Smooth muscle cell (in vitro differentiated cells): ENCODE results near the genes TGFBR3, SETSIP and FNBP1L.

DNA sequence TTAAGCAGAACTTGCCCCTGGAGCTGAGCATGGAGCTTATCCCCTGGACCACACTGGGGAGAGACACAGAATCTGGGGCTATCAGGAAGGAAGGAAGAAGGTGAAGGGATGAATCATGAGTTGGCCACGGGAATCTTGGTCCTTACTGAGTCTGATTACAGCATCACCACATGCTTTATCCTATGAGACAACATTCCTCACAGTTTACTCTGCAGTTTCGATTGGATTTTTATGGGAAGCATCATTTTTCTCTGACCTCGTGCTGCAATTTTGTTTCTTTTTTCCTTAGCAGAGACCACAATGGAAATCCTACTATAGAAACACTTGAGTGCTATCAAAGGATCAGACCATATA, 81.9 kb downstream of the CDC7 start:
- RAMPAGE, long total RNA, result no peak

DNA sequence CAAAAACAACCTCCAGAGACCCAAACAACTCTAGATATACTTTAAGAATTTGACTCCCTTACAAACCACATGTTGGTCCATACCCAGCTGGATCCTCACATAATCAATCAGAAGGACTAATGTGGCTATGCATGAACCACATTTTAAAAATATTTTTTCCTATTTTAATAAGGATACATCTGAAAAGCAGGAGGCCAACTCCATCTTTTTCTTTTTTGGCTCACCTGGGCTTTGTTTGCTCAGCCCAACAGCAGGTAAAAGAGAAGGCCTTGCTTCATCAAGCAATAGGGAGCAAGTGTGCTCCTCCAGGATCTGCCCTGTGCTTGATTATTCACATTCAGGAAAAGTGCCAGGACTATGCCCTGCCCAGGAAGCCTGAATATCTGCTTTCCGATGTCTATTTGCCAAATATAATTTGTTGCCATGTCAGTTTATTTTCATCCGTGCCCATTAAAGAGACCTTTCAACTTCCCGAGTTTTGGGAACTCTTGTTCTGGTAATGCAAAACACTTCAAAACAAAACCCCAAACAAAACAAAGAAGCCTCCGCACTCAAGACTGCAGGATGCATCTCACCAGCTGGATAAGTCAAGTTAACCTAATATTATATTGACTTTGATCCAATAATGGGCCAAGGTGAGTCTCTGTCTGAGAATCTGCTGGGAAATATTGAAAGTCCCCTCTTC, 185.3 kb downstream of the CDC7 start:
- RAMPAGE, long total RNA, result no peak

GRCh38 chr1:91707586-91708291, 178.2 kb downstream of the TGFBR3 start:
- RAMPAGE, long total RNA, result no peak

DNA sequence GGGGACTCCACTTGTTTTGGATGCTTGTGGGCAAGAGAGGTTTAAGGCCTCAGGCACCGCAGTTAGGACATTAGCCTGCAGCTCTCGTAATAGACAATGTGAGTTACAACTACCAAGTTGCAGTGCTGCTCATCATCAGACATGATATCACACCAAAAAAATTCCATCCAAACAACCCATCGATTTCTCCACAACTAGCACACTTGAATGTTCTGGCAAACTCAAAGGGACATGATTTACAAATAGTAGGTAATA, 128.2 kb downstream of the TGFBR3 start:
- RAMPAGE, long total RNA, result no peak

DNA sequence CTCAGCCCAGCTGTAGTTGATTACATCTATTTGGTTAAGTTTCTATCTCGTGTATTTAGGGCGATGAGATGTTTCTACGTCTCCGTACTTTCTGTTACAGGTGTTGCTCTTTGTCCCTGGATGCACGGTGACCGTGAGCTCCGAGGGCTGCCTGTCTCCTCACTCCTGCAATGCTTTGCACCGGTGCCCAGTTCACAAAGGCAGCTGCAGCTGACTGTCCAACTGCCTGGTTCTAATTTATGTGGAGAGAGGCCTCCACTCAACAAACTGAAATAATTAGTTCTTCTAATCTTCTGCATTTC, 108.3 kb downstream of the TGFBR3 start:
- RAMPAGE, long total RNA, result no peak

GRCh38 chr1:91792039-91792443, 93.9 kb downstream of the TGFBR3 start:
- RAMPAGE, long total RNA, result no peak

DNA sequence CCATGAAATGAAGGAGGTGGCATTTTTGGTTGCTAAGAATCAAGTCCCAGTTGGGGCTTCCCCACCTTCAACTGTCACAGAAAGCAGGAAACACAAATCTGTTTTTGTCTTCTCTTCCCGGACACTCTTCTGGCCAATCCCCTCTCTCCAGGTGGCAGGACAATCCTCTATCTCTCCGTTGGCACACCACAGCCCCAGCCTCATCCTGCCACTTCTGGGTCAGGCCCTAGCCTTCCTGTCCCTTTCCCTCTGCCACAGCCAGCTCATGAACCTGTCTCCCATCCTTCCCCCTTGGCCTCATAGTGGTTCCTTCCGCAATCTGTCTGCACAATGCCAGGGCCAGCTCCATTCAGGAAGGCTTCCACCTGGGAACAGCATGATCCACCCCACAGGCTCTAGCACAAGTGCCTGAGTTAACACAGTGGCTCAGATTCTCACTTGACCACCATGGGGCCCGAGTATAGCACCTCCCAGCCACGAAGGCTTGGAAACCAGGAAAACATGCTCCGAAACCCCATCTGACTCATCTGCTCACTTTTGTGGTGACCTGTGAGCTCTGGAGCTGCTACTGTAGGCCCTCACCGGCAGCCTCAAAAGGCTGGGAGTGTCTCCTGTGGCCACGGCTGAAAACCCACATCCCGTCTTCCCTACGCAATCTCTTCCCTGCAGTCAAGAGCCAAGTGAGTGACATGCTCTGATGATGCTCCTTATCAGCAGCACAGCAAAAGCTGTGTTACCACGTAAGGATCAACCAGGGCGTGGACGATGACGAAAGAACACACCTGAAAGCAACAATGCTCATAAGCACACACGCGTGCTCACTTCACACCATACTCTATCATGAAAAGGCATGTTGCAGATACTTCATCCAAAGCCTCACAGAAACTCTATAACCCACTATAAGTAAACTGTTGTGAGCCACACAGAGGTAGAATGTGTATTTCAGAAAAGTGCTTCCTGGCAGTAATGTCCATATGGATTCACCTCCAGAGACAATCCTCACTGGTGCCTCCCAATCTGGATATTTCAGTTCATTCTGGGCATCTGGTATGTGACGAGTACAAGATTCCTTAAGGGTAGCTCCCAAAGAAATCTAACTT, 81.4 kb downstream of the TGFBR3 start:
- RAMPAGE, long total RNA, result no peak

GRCh38 chr1:91845850-91846305, 40.1 kb downstream of the TGFBR3 start:
- RAMPAGE, long total RNA, result no peak

DNA sequence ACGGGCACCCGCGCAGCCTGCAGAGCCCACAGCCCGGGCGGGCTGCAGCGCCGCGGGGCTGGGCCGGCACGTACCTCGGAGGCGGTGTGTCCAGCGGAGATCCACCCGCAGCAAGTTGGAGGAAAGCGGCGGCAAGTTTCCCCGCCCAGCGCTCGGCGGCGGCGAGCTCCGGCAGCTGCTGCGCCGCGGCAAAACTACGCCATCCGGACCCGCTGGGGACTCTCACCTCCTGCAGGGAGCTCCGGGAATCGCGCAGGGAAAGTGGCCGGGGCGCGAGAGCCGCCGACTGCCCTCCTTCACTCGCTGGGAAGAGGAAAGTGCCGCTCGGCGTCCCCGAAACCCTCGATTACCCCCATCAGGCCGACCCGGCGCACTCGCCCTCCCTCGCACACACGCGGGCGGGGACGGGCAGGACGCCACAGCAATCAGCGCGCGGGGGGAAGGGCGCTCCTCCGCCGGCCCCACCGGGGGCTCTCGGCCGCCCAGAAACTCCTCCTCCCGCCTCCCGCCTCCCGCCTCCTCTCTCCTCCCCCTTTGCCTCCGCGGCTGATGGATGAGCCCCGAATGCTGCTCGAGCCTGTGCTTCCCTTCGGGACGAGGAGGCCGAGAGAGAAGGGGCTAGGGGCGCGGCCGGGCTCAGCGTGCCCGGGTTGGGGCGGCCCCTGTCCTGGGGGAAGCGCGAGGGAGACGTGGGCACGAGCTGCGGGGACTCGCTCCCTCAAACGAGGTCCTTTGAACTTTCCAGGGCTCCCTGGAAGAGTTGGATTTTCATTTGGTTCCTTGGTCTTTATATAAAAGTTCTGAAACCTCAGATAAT, at the start of gene TGFBR3:
Gene TGFBR3, minus strand, starts transcription at position 348 of the 817 bp plus-strand sequence.
- RAMPAGE, long total RNA, result start-site peak on the minus strand centred at position 339 of the sequence, 144 bp wide, 169 and 250 reads in 2 replicates

DNA sequence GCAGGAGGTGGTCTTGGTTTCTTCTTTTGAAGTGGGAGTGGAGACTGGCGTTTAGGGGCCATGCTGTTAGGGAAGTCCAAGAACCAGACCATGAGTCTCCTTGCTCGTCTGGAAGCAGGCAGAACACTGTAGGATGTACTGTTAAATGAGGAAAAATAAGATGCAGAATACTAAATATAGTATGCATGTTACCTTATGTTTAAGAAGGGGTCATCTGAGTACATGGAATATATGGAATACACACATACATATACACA, at the start of gene SETSIP:
Gene SETSIP, minus strand, starts transcription at position 62 of the 257 bp plus-strand sequence.
- RAMPAGE, long total RNA, result no peak

- RAMPAGE, long total RNA, result no peak
These were observed 25.0 kb downstream of the RPAP2 start for GRCh38 chr1:92323781-92324346.

DNA sequence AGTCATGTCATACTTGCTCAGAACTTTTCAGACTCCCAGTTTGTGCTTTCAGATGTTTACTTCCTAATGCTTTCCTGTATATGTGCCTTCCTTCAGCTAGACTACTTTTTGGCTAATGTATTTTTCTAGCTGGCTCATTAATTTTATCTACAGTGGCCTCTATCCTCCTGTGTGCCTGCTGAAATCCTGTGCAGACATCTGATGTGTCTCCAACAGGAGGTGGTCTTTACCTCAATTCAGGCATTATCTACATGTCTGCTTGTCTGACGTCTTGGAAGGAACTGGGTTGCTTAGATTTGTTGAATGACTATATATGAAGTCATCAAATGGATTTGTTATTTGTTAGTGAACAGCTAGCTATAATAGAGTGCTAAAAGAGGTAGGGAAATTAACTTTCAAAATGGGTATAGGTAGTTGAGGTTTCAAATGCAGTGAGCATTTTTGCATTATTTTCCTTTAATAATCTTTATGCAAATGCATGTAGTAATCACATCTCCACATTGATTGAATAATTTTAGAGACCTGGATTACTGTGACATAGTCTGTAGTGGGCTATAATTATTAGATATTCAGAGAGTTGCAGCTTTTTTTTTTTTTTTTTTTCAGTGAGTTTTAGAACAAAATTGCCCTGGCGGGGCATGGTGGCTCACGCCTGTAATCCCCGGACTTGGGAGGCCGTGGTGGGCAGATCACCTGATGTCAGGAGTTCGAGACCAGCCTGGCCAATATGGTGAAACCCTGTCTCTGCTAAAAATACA, 6.8 kb downstream of the RPL5 start:
- RAMPAGE, long total RNA, result no peak

DNA sequence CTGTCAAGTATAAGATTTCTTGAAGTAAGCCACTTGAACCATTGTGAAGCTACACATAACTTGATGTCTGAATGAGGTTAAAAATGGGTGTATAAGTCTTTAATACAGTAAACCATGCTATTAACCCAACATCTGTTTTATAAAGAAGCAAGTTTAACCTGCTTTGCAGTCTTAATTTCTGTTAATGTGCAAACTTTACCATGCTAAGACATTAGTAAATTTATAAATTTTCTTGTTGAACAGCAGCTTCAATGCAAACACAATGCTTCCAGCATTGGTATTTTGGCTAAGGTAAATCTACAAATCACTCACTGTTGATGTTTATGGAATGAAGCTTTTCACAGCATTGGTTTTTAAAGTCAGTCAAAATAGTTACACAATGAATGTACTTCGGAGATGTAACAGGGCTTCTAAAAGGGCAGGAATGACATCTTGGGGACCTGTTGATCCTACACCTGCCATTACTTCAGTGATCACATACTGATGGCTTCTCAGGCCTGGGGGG, 11.0 kb downstream of the RPL5 start:
- RAMPAGE, long total RNA, result no peak

GRCh38 chr1:93042391-93042952, 36.6 kb upstream of the MTF2 start:
- RAMPAGE, long total RNA, result no peak

DNA sequence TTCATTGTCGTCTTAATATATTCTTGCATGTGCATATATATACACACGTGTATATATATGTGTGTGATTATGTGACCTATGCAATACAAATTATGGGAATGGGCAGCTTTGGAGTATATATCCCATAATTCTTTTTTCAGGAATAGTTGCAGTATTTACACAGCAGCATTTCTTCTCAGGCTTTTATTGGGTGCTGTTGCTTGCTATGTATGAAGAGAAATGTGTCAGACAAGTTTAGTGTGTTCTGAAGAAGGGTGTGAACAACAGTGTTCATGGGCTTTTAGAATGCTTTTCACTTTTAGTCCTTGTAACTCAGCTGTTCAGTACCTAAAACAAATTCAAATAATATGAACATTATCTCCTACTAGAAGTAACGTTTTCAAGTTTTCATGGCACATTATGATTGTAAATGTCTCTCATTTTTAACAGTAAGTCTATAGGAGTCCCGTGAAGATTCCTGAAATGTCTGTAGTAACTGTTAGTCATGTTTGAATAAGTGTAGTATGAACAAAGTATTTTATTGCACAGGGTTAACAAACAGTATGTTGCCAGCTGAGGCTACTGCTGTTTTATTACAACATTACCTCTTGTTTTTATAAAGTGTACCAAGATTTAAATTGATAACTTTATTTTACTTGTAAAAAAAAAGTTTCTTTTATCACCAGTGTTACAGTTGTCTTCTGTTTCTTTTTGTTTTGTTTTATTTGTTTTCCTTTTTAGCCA, 42.5 kb downstream of the TMED5 start:
- RAMPAGE, long total RNA, result no peak

- RAMPAGE, long total RNA, result no peak
These were observed 21.1 kb upstream of the DR1 start for GRCh38 chr1:93324405-93325222.

DNA sequence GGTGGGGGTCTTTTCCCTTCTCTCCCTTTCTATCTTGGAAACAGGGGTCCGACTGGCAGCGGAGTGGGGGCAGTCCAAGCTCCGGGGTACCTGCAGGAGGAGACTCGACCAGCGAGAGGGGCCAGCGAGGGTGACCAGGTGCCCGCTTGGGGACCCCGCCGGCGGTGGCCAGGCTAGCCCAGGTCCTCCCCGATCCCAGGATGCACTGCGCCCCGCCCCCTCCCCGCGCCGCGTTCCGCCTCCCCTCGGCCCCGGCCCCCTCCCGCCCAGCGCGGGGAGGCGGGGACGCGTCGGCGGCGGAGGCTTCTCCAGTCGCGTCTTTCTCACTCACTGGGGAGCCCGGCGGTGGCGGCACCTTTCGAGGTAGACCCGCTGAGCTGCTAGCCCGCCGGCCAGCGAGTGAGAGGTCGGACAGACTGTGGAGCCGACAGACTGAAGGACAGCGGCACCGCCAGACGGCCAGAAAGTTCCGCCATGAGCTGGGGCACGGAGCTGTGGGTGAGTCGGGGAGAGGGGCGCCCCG, at the start of gene FNBP1L:
Gene FNBP1L, plus strand, starts transcription at position 311 of the 523 bp plus-strand sequence.
- RAMPAGE, long total RNA, result start-site peak on the plus strand centred at position 299 of the sequence, 105 bp wide, 860 and 533 reads in 2 replicates

DNA sequence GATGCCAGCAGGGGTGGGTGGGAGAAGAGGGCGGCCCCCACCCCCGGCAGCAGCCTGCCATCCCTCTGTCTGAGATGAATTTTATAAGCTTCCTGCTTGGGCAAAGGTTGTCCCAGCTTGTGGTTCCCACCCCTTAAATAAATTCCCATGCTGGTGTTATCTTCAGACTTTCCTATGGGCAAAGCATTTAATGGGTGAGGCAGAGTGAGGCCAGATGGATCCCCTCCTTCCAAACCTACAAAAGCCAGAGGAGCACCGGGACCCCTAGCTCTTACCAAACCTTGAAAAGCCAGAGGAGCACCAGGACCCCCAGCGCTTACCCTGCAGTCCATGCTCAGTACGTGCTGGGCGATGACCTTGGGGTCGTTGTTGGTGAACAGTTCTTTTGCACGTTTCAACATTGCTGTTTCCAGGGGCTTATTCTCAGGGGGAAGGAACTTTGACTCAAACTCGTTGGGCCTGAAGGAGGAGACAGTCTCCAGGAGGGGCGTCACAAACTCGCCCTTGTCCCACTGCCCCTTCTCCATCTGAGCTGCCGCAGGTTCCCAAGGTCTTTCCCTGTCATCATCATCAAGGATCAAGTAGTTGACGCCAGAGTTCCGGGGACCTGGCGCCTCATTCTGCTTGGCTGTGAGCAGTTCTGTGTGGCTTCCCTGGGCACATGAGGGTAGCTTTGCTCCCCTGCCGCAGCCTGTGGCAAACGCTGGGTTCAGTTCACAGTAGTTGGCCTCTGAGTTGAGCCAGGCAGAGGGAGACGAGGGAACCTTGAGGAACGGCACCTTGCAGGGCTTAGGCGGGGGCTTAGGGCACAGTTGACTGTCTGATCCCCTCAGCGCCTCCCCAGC, 99.4 kb downstream of the BCAR3 start:
- RAMPAGE, long total RNA, result start-site peak on the minus strand centred at position 503 of the sequence, 802 bp wide, 26 and 6 reads in 2 replicates

- RAMPAGE, long total RNA, result no peak
These were observed 88.7 kb downstream of the BCAR3 start for GRCh38 chr1:93592889-93593297.

DNA sequence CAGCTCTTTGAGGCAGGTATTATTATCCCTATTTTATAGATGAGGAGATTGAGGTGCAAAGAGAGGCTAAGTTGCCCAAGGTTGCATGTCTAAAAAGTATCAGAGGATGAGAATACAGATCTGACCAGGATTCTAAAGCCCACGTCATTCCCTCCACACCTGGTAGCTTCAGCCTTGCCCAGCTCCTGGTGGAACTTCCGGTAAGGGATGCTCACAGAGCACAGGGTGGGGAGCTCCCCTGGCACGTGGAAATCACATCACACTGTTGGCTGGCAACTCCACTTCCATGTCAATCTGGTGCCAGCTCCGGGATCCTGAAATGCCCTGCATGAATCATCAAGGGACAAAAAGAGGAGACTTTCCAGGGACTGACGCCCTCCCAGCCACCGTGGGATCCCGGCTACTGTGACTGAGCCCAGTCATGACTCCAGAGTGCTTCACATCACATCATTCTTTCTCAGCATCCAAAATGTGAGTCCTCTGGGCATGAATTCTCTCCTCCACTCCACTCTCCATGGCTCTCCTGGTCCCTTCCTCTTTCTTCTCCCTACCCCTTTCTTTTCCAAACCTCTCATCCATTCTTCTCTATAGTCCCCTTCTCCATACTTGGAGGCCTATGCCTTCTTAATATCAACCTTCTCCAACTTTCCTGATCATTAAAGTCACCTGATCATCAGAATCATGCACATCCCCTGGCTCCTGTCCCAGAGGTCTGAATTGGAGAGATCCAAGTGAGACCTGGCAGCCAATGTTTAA, 12.5 kb upstream of the BCAR3 start:
- RAMPAGE, long total RNA, result no peak